Cerebellum (tissue), 5 donors: ENCODE measurements around the gene SYN3.

GRCh38 chr22:32410575-32411047 lies 1.4 kb downstream of the RTCB start:
- PRO-cap, 3 experiments: no peak in any of the 3 experiments
- RAMPAGE, long total RNA: no peak

DNA sequence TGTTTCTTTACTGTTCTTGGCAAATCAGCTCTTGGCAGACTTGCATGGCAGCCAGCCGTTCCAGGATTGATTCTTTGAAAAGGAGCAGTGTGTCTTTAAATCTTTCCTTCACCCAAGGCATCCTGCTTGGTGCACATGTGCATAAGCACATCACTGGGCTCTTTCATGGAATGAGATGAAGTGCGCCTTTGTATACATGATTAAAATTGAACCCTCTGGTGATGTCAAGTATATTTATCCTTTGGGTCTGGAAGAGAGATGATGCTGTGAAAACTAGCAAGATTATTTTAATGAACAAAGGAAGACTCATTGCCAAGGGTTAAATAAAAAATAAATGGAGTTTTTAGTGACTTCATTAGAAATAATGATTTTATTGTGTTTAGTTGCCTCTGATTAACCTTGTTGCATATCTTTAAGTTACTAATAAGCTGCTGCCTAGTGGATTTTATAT lies 12.5 kb downstream of the FBXO7 start:
- PRO-cap, 3 experiments: no peak in any of the 3 experiments
- RAMPAGE, long total RNA: no peak

- PRO-cap, 3 experiments: no peak in any of the 3 experiments
- RAMPAGE, long total RNA: no peak
Measured at GRCh38 chr22:32534937-32535320, 60.3 kb downstream of the FBXO7 start.

DNA sequence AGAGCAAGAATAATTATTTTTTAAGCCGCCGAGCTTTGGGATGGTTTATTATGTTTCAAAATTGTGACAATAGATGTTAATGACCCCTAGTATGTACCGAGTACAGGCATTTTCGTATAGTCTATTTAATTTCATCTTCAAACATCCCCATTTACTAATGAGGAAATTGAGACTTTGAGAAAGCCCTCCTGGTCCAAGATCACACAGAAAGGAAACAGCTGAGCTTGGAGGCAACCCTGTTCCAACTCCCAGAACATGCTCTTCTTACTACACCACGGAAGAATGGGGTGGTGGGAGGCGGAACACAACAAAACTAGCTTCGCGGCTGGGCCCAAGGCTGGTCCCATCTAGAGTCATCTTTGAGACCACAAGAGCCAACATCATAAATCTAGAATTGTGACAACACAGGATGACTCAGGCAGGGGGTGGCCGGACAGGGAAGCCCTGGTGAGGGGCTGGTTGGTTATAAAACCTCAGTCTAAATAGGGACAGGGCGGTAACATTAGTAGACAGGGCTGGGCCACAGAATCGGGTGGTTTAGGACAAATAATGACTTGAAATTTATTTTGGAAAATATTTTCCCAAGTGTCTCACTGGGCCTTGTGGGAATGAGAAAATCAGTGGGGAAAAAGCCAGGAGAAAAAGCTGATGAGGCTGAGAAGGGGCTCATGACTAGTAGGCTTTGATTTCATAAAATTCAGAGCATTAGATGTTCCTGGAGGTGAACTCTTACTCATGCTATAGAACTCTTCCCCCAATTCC lies 152.0 kb upstream of the TIMP3 start:
- PRO-cap, 3 experiments: no peak in any of the 3 experiments
- RAMPAGE, long total RNA: no peak

DNA sequence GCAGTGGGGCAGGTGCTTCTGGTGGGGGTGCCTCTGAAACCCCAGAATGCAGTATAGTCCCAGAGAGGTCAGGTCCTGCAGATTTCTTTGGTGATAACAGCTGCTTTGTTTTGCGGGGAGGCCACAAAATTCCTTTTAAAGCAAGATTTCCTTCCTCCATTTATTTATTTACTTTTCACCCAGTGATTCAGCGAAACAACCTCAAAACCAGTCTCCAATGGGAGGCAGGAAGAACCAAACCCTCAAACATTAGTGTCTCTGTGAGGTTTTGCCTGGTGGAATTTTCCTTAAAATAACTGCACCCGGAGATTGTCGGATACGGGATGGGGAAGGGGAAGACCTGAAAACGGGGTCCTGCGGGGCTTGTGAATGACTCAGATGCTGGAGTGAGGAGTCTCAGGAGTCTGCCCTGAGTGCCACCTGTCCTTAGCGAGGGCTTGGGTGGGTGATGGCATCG lies 39.9 kb upstream of the TIMP3 start:
- PRO-cap, 3 experiments: no peak in any of the 3 experiments
- RAMPAGE, long total RNA: no peak

DNA sequence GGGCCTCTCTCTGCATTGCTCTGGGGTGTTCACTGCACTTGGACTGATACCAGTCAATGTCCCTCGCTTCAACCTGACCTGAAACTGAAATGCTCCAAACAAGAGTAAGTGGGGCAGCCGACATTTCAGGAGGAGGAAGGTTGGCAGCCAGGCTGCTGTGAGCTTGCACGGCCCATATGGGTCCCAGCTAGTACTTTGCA lies 28.3 kb downstream of the TIMP3 start:
- PRO-cap, 3 experiments: no peak in any of the 3 experiments
- RAMPAGE, long total RNA: no peak

DNA sequence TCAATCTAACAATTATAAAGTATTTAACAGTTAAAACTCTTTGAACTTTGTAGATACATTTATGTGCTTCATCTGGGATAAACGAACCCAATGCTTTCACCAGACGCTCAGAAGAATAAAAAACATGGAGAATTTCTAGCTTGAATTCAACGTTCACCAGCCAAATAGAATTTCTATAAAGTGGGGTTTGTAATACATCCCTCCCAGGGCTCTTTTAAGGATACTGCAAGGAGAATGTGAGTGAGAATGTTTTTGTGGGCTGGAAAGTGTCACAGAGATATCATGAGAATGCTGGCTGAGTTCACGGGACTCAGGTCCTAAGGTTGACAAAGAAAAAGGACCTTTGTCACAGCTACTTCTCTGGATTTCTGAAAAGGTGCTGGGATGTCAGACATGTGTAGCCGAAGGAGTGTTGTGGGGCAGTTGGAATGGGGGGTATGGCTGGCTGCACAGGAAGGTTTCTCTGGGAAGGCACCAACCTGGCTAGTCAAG lies 54.4 kb downstream of the TIMP3 start:
- PRO-cap, 3 experiments: no peak in any of the 3 experiments
- RAMPAGE, long total RNA: no peak

- PRO-cap, 3 experiments: peak in 1 of 3 experiments; most common minus-strand start chr22:33057575 (in 1)
- RAMPAGE, long total RNA: no peak
Measured at GRCh38 chr22:33057447-33058816, at the start of gene SYN3. Gene SYN3, minus strand, starts transcription at chr22:33058381.

DNA sequence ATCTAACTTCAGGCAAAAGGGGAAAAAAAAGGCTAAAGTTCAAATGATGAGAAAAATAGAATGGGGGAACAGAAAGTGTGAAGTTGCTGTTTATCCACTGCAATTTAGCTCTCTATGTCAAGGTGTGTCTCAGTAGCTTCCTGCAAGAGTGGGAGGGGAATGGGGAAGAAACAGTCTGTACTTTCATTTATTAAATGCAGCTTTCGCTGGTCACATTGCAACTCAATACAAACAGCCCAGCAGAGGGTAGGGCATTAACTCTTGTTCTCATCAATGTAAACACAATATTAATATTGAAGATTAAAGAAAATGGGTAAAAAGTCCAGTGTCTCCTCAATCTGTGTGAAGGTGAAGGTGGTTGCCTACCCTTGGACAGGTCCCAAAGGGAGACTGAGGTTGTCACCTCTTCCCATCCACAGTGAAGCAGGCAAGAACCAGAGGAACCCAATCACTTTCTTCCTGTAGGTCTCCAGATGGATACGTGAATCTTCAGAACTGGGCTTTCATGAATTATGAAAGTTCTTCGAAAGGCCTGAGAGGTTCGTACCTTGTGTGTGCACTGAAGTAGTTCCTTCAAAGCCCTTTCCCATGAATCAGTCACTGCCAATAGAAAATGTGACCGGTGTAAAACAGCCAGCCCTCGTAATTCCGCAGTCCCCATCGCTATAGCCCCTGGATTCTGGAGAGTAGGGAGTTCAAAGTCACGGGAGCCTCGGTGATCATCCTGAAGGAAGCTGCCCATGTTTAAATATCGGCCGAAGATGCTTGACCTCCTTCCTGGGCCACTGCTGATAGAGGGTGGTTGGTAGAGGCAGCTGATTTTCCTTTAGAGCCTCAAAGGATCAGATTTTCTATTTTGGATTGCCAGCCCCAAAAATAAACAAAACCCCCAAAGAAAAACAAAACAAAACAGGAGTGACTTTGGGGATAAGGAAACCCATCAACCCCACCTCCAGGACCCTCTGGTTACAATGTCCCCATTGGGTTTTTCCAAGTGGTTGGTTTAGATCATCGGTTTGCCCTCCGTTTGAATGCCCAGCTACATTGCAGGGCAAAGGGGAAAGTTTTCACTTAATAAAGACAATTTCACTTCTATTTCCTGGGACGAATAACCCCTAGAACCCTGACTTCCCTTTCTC lies 215.1 kb upstream of the SYN3 start:
- PRO-cap, 3 experiments: no peak in any of the 3 experiments
- RAMPAGE, long total RNA: no peak

GRCh38 chr22:33276767-33277381 lies 218.7 kb upstream of the SYN3 start:
- PRO-cap, 3 experiments: no peak in any of the 3 experiments
- RAMPAGE, long total RNA: no peak

GRCh38 chr22:33564611-33565030 lies 355.7 kb downstream of the LARGE1 start:
- PRO-cap, 3 experiments: no peak in any of the 3 experiments
- RAMPAGE, long total RNA: no peak

GRCh38 chr22:33792671-33793180 lies 127.5 kb downstream of the LARGE1 start:
- PRO-cap, 3 experiments: no peak in any of the 3 experiments
- RAMPAGE, long total RNA: no peak

GRCh38 chr22:33851165-33851925 lies 68.9 kb downstream of the LARGE1 start:
- PRO-cap, 3 experiments: no peak in any of the 3 experiments
- RAMPAGE, long total RNA: no peak

GRCh38 chr22:33896848-33897348 lies 23.4 kb downstream of the LARGE1 start:
- PRO-cap, 3 experiments: no peak in any of the 3 experiments
- RAMPAGE, long total RNA: no peak

- PRO-cap, 3 experiments: no peak in any of the 3 experiments
- RAMPAGE, long total RNA: no peak
Measured at GRCh38 chr22:33908974-33909188, 11.4 kb downstream of the LARGE1 start.

DNA sequence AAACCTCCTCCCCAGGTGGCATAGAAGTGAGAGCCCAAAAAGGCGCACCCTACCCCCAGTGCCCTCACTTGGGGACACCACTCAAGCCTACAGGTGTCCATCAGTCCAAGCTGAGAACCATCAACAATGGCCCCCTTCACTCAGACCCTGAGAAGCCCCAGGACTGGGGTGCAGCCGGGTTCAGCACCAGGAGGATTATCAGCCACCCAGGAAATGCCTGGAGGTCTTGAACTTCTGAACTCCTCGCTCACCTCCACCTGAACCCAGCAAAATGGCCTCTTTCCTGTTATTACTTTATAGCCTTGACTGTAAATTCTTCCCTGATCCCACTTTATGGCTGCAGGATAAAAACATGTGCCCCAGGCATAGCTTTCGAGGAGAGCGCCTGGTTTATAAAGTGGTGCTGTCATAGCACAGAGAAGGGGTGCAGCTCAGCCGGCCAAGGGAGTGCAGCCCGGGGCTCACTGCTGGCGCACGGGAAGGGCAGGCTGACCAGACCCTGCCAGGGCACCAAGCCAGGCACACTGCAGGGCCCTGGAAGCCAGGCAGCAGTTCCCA lies 50.7 kb downstream of the ISX start:
- PRO-cap, 3 experiments: no peak in any of the 3 experiments
- RAMPAGE, long total RNA: no peak

DNA sequence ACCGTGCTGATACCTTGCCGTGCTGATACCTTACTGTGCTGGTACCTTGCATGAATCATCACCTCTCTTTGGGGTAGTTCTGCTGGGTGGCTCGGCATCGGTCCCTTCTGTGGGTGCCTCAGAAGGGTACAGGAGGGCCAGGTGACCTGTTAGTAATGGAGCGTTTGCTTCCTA lies 17.0 kb downstream of the TOM1 start:
- PRO-cap, 3 experiments: no peak in any of the 3 experiments
- RAMPAGE, long total RNA: no peak

DNA sequence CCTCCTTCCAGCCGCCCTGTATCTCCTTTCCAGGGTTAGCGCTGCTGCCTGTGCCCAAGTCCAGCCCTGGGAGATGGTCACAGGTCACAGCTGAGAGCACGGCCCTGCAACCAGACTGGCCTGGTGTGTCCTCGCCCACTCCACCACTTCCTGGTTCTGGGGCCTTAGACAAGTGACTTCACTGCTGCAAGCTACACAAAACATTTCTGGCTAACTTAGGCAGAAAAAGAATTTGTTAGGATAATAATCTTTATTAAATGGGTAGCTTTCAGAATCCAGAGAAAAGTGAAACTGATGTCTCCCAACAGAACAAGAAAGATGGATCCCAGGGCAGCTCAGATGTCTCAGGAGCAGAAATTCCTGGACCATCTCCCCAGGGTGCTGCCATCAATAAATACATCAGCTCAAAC lies 31.0 kb downstream of the TOM1 start:
- PRO-cap, 3 experiments: no peak in any of the 3 experiments
- RAMPAGE, long total RNA: no peak

GRCh38 chr22:35367418-35367839 lies 13.5 kb upstream of the HMOX1 start:
- PRO-cap, 3 experiments: no peak in any of the 3 experiments
- RAMPAGE, long total RNA: no peak

DNA sequence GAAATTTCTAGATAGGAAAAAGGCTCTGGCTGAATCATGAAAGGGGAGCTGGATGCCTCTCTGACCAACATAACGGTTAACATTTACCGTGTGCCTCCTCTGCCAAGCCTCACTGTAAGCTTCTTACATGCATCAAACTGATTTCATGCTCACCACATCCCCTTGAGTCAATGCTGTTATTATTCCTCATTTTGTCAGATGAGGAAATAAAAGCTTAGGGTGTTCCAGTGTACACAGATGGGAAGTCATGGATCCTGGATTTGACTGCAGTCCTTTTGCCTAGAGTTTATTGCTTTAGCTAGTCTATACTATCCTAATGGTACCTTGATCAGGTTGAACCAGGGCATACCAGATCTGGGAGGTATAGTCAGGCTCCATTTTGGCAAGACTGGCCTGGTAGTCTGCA lies 5.8 kb upstream of the HMOX1 start:
- PRO-cap, 3 experiments: no peak in any of the 3 experiments
- RAMPAGE, long total RNA: no peak